ENCODE data around the genes TMEM268 and TNC.

- PRO-cap, result bidirectional peak, plus-strand start at chr9:114398140, minus-strand start at chr9:114397941; bidirectional peak, plus-strand start at chr9:114398678, minus-strand start at chr9:114398472
- RAMPAGE, long total RNA, 4 experiments, result start-site peak on the minus strand in 3 of 4 experiments, at chr9:114397934-114398473 at its widest, 21 to 80 reads per replicate
Observed at GRCh38 chr9:114397515-114398566, 10.1 kb upstream of the AKNA start.

DNA sequence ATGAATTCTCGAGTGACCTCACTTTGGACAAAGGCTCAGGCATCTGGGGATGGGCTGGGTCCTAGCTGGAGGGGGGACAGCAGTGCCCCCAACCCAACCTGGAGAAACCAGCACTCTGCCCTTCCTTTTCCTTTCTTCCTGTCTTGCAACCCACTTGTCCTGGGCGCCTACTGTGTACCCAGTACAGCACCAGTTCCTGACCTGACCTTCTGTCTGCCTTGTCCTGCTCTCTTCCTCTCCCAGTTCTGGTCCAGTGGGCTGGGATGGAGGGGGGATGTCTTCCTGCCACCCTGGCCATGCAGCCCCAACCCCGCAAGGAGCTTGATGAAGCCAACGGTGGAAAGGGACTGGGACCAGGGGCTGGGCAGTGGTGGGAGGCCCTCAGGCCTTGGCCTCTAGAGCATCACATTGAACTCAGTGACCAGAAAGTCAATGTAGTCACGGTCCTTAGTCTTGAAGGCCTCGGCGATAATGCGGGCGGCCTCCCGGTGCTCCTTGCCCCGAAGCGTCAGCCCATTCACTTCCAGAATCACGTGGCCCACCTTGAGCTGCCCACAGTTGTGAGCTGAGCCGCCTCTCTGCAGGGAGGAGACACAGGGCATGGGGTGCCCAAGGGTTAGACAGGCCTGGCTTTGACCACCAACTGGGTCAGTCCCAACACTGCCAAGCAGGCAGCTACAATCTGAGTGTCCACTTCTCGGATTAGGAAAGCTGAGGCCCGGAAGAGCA, 14.7 kb upstream of the AKNA start:
- PRO-cap, result no peak
- RAMPAGE, long total RNA, 4 experiments, result no peak in any of the 4 experiments

- PRO-cap, result no peak
- RAMPAGE, long total RNA, 4 experiments, result no peak in any of the 4 experiments
Observed at GRCh38 chr9:114484701-114485450, 20.4 kb downstream of the WHRN start.

- PRO-cap, result no peak
- RAMPAGE, long total RNA, 4 experiments, result no peak in any of the 4 experiments
Observed at GRCh38 chr9:114503522-114504103, 1.7 kb downstream of the WHRN start.

DNA sequence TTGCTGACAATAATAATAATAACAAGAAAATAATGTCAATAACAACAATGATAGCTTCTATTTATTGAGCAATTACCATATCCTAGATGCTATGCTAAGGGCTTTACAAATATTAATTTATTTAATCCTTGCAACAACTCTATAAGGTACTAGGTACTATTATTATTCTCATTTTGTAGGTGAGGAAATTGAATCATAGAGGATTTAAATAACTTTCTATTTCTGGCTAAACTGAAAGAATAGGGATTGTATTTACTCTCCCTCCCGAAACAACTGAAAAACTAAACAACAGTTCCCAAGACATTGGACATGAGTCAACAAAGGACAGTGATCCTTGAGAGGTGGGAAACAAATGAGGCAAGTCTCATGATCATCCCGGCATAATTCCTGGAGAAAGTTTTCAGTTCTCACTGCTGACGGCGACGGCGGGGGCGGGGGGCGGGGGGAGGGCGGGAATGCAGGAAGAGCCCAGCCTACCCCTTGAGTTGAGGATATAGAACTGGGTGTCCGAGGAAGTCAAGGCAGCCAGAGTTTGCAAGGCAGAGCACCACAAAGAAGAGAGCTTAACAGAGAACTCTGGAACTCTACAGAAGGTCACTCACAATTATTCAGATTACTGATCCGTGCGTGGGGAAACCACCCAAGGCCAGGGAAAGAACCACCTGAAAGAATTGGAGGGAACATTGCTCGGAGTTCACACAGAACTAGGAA, 27.3 kb upstream of the WHRN start:
- PRO-cap, result no peak
- RAMPAGE, long total RNA, 4 experiments, result no peak in any of the 4 experiments

GRCh38 chr9:114611056-114612035, at the start of gene TMEM268:
Gene TMEM268, plus strand, starts transcription at chr9:114611291.
- PRO-cap, result no peak
- RAMPAGE, long total RNA, 4 experiments, result no peak in any of the 4 experiments

GRCh38 chr9:114820818-114821017, 14.9 kb upstream of the TNFSF15 start:
- PRO-cap, result no peak
- RAMPAGE, long total RNA, 4 experiments, result no peak in any of the 4 experiments

DNA sequence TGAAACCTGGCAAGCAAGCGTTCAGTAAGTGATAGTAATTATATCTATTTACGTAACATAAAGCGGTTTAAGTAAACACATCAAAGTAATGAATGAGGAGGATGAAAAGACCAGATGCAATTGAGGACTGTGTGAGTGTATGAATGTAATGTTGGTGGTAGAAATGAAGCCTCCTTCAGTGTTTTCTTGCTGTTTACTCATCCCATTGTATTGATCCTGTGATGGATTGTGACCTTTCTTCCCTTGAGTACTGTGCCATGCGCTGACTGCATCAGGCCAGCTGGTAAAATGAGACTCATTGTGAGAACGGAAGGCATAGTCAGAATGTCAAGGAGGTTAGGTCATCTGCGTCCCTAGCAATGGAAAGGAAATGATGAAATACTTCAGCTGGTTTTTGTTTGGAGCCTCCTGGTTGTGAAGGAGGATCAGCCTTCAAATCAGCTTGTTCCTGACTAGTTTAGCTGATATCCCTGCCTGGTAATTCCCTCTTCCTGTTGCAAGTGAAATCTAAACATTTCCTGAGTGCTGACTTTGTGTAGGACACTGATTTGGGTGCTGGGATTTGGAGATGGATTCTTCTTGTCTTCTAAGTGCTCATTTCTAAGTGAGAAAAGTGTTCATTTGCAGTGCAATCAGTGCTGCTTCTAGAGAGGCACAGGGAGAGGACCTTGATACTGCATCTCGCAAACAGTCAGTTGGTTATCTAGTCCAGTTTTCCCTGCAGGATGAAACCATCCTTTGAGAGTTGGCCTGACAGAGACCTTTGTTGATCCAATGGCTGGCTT, 35.5 kb downstream of the TNFSF8 start:
- PRO-cap, result no peak
- RAMPAGE, long total RNA, 4 experiments, result no peak in any of the 4 experiments

DNA sequence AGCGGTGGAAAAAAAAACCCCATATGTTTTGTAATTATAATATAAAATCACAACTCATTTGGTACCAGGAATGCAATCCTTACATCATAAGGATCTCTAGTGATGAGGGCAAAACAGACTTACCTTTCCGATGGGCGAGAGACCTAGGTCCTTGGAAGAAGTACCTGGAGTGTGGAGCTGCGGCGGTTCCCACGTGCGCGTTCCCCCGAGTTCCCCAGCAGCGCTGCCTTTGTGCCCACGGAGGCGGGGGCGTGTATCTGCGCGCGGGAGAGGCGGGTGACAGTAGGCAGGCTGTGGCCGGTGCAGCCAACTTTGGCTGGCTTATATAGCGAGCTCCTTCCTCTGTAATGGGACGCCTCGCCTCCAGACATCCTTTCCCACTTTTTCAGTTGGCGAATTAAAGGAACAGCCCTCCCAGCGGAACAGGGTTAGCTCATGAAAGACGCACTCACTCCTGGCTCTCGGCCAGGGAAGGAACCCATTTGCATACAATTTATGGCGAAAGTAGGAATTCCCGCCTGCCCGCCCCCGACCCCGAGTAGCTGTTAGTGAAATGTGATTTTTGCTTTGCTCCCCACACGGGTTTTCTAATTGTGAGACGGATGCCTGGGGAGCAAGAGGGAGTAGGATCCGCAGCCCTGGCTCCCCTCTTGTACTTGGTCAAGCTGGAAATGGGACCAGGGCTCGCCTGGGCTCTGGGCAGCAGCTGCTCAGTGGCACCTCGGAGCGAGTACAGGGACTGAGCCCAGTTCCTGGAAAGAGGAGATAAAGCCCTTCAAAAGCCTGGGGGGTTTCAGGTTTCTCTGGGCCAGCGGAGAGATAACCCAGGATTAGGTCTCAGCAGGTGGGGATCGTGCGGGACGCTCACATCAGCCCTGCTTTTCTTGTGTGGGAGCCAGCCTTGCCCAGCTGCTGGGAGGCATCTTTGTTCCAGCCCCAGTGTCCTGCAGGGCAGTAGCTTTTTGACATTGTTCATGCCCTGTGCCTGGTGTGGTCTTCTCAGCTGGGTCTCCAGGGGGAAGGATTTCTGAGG, at the start of gene TNC:
Gene TNC (minus strand): TSS at position 299 of the 1,033 bp plus-strand sequence.
- PRO-cap, result no peak
- RAMPAGE, long total RNA, 4 experiments, result start-site peak on the minus strand in 3 of 4 experiments, centred at positions 218 to 297 of the sequence, 6 to 415 reads per replicate

DNA sequence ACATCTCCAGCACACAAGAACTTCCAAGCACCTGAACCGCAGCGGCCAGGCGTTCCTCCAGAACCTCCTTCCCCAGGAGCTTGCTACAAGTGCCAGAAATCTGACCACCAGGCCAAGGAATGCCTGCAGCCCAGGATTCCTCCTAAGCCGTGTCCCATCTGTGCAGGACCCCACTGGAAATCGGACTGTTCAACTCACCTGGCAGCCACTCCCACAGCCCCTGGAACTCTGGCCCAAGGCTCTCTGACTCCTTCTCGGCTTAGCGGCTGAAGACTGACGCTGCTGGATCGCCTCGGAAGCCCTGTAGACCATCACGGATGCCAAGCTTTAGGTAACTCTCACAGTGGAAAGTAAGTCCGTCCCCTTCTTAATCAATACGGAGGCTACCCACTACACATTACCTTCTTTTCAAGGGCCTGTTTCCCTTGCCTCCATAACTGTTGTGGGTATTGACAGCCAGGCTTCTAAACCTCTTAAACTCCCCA, 357.6 kb upstream of the TNC start:
- PRO-cap, result no peak
- RAMPAGE, long total RNA, 4 experiments, result no peak in any of the 4 experiments

DNA sequence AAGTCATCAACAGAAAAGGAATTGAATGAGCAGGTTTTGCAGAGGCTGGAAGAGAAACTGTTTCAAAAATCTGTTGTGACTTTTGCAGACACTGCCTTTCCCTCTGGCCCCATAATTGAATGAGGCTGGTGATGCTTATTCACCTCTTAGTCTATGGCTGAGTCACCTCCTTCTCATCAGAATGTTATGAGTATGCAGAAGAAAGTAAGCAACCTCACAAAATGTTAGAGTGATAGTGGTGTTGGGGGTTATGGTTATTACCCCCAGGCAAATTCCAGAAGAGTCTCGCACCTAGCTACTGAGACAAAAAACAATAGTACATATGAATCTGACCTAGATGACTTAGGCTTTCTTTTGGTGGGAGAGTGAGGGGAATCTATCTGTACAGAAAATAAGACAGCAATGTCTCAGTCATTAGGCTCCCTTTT, 497.9 kb upstream of the TNC start:
- PRO-cap, result no peak
- RAMPAGE, long total RNA, 4 experiments, result no peak in any of the 4 experiments

DNA sequence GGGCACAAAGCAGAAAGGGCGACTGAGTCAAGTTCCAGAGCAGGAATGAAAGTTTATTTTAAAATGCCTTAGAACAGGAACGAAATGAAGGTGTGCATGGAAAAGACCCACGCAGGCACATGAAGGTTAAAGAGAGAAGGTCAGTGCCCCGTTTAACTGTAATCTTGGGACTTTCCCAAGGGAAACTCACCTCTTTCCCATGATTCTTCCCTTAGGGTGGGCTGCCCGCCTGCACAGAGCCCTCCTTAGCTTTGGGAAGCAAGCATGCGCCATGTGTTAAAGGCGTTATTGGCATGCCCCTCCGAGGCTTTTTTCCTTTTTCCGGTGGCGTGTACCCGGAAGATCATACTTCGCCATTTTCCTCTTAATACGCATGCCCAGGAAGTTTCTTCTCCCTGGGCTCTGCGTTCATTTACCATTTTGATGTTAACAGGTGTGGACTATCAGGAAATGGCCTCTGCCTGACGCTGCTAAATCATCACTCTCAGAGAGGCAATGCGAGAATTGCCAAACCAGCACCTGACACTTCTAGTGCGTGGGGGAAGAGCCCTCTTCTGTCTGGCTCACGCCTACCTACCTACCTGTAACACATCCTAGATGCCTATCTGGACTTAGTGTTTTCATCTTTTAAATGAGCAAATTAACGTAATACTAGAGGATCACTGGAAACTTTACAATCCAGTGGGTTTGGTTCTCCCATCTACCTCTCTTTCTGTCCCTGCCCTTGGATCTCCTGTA, 409.5 kb upstream of the PAPPA start:
- PRO-cap, result no peak
- RAMPAGE, long total RNA, 4 experiments, result no peak in any of the 4 experiments

GRCh38 chr9:116153981-116154275, 337 bp downstream of the PAPPA start:
- PRO-cap, result no peak
- RAMPAGE, long total RNA, 4 experiments, result no peak in any of the 4 experiments

GRCh38 chr9:116316624-116317247, 163.1 kb downstream of the PAPPA start:
- PRO-cap, result no peak
- RAMPAGE, long total RNA, 4 experiments, result no peak in any of the 4 experiments

- PRO-cap, result no peak
- RAMPAGE, long total RNA, 4 experiments, result no peak in any of the 4 experiments
Observed at GRCh38 chr9:116318459-116319150, 165.0 kb downstream of the PAPPA start.

DNA sequence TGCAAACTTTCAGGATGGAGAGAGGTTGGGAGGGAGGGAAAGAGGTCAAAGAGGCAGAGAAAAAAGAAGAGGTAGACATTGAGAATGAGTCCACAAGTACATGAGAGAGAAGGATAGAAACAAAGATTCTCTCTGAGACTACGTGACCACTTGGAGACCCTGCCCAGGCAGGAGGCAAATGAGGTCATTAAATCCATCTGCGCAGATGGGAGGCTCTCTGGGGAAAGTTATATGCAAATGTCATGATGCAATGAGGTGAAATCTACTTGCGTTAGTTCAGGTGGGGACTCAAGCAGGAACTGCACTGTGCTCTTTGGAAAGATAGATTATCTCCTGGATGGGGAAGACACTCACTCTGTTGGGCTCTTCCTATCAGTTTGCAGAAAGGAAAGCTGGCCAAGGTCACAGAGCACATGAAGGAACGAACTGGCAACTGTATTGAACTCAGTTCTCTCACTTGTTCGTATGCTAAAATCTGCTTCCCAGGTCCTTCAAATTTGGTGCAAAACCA, 241.7 kb downstream of the PAPPA start:
- PRO-cap, result no peak
- RAMPAGE, long total RNA, 4 experiments, result no peak in any of the 4 experiments

DNA sequence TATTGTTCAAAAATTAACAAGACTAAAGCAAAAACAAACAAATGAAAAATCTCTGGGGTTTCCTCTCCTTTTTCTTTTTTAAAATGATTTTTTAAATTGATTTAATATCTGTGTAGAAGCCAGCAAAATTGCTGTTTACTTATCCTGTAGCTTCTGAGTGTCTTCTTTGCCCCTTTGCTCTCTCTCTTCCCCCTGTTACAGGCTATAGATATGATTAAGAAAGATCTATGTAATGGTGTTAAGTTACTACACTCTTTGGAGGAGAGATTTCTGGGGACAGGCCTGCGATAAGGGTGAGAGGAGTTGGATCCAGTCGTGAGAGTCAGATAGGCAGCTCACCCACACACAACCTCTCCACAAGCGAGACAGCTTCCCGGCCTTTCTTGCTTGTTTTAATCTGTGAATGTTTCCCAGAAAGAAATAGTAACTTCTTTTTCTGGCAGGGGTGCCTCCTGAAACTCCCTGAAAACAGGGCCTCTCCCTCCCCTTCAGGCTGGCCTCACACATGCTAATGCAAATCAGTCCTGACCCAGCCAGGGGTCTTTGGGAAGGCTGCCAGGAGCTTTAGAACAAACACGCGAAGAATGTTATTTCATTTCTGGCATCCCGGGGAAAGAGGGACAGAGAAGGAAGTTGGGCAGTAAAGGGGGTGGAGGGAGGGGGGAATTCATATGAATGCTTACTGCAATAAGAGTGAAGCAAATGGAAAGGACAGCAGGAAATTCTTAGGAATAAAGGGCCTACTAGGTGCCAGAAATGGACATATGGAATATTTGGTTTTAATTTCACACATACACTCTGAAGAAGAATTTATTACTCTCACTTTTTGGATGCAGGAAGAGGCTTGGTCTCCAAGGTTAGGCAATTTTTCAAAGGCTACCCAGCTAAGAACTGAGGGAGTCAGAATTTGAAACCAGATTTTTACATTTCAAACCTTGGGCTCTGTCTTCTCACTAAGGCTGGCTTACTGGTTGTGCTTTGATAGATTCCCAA, 215.9 kb upstream of the TRIM32 start:
- PRO-cap, result no peak
- RAMPAGE, long total RNA, 4 experiments, result no peak in any of the 4 experiments

- PRO-cap, result no peak
- RAMPAGE, long total RNA, 4 experiments, result no peak in any of the 4 experiments
Observed at GRCh38 chr9:116543604-116544062, 143.5 kb upstream of the TRIM32 start.

GRCh38 chr9:116605748-116606354, 81.3 kb upstream of the TRIM32 start:
- PRO-cap, result no peak
- RAMPAGE, long total RNA, 4 experiments, result start-site peak on the minus strand in 1 of 4 experiments, at chr9:116605817-116605995 at its widest, 15 reads per replicate

GRCh38 chr9:116695815-116696243, 8.7 kb downstream of the TRIM32 start:
- PRO-cap, result no peak
- RAMPAGE, long total RNA, 4 experiments, result no peak in any of the 4 experiments

Measured in omental fat pad (tissue), 4 donors.